GM12892 (cell line): ENCODE measurements around a stretch of chr17.

DNA sequence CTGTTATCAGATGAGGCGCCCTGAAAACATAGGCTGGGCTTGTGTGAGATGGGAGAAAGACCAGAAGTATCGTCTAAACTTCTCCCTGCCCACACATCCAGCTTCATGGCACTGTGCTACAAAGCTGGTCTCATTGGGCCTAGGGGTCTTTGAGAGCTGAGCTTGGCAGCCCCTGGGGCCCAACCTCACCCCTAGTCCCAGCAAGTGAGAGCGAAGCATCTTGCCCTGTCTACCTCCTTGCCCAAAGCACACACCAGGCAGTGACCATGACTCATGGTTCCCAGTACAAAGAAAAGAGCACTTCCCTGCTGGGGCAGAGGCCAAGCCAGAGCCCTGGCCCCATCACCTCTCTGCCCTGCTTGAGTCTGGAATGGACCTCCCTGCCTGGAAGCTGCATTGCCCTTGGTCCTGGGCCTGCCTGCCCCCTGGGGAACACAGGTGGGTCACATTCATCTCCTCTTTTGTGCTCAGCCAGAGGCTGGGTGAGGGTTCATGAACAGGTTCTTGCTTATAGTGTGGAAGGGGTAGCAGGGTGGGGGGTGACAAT, 1.2 kb downstream of the SLC16A5 start:
- RRBS: no CpG with 5 or more reads among the region's 3 CpGs

DNA sequence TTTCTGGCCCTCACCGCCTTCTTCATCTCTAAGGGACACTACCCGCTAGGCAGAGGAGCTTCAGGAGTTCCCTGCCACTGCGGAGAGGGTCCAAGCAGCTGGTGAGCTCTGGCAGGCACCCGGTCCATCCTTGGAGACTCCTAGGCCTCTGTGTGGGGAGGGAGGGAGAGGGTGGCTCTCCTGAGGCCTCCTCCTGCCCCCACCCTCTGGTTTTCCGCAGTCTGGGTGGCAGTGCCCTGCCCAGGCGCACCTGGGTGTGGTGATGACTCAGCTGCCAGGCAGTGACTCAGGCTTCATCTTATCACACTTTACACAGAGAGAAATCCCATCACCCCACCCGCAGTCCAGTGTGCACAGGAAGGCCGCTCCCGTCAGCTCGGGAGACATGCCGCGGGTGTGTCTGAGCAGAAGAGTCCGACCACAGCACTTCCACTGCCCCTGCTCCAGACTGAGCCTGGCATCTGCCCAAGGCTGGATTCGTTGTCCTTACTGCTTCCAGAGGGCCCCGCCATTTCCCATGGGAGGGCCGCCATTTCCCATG, 7.3 kb downstream of the NT5C start:
- RRBS: no CpG with 5 or more reads among the region's 16 CpGs

DNA sequence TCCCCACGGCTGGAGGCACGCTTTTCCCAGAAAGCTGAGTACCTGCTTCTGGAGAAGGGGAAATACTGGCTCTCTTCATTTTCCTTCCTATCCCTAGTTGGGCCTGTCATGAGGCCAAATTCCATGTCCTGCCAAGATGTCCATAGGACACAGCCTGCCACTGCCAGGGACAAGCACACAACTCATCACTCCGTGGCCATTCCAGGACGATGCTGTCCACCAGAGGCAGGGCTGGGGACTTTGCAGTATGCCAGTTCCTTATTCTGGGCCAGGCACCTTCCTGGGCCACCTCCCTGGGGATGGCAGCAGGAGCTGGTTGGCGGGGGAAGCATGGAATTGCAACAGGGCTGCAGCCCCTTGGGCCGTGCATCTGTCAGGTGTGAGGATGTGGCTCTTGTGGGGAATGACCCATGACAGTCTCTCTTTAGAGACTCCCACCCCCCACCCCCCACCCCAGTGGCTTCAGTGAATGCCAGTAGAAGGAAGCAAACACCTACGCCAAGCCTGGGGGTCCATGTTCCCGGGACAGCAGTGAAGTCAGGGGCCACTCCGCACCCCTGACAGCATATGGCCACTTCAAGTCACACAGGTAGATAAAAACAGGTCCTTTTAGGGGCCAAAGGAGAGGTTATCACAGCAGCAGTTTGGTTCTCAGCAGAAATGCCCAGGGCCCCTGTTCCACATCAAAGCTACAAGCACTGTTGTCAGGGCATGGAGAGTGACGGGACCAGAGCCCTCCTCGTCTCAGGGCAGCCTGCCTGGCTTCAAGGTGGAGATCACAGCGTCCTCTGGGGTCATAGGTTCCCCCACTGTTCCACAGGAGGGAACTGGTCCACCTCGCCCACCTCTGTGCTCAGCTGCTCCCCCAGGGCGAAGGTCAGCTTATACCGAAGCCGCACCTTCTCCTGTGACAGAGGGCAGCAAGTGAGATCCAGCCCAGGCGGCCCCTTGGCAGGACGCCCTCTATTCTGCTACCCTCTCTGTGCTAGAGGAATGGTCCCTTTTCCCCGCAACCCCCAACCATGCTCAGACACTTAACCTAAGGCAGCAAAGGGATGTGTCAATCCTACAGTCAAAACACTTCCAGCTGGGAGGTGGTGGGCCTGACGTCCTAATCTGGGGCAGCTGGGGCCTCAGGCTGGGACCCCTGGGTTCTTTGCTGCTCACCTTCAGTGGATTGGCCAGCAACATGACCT, 23.5 kb downstream of the GGA3 start:
- RRBS: no CpG with 5 or more reads among the region's 20 CpGs

DNA sequence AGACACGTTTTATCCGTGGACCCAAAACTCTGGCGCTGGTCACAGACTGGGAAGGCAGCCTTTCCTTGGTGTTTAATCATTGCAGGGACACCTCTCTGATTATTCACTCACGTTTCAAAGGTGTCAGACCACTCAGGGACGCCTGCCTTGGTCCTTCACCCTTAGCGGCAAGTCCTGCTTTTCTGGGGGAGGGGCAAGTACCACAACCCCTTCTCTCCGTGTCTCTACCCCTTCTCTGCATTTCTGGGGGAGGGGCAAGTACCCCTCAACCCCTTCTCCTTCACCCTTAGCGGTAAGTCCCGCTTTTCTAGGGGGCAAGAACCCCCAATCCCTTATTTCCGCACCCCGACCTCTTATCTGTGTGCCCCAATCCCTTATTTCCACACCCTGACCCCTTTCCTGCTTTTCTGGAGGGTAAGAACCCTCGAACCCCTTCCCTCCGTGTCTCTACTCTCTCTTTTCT, 8.0 kb downstream of the GGA3 start:
- RRBS: no CpG with 5 or more reads among the region's 13 CpGs

DNA sequence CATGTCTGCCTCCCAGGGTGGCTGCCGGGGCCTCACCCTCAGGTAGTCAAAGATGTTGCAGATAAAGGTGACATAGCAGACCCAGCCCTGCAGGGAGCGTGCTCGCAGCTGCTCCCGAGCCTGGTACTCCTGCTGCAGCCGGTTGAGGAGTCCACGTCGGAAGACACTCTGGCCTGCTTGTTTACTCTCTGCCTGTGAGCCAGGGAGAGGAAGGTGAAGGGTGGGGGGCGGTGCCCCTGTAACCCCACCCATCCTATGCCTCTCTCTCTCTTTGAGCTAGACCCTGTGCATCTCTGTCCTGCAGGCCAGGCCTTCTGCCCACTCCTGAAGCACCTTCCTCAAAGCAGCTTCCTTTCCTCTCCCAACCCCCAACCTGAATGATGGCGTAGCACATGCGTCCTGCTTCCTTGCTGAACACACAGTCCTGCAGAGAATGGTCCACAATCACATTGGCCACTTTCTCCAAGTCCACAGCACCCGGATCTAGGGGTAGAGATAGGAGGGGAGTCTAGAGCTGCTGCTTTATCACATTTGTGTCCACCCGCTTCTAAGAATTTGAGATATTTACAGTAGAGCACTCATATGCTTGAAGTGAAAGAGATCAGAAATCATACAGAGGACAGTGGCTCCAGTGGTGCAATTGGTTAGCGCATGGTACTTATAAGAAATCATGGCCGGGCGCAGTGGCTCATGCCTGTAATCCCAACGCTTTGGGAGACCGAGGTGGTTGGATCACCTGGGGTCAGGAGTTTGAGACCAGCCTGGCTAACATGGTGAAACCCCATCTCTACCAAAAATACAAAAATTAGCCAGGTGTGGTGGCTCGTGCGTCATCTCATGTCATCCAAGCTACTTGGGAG, 3.1 kb downstream of the MIF4GD start:
- RRBS: no CpG with 5 or more reads among the region's 19 CpGs

DNA sequence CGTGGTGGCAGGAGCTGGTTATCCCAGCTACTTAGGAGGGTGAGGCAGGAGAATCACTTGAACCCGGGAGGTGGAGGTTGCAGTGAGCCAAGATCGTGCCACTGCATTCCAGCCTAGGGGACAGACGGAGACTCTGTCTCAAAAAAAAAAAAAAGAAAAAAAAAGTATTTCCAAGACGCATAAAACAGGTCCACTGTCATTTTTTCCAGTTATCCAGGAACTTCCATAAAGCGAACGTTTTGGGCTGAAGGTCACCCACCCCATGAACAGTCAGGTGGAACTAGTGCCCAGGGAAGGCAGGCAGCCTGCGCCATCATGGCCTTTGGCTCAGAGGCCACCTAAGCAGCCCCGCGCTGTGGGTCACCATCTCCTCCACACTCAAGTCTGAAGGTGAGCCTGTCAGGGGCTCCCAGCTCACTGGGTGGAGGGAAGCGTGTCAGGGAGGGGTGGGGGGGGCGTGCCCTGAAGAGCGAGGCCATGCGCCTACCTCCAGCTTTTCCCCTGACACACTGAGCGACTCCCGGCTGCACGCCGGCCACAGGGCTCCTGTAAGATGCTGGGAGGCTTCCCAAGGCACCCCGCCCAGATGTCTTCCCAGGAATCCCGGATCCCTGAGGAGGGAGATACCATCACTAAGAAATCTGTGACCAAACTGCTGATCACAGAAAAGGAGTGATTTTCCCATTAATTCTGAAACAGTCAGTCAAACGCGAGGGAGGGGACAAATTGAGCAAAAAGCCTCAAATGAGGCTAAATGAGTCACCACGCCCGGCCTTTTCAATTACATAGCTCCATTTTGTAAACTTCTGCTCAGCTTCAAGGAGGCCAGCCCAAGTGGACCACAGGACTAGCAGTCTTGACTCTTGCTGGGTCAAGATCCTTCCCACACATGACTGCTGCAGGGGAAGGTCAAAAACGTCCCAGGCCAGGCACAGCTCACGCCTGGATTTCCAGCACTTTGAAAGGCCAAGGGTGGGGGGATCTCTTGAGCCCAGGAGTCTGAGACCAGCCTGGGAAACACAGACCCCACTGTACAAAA, 26.4 kb upstream of the SLC25A19 start:
- RRBS: 2% methylated on average over 3 of the region's 26 CpGs

- RRBS: no CpG with 5 or more reads among the region's 2 CpGs
These were observed 52.2 kb upstream of the SLC25A19 start for GRCh38 chr17:75341453-75341859.

- RRBS: no CpG with 5 or more reads among the region's 11 CpGs
These were observed 23.4 kb upstream of the GRB2 start for GRCh38 chr17:75428755-75429330.

DNA sequence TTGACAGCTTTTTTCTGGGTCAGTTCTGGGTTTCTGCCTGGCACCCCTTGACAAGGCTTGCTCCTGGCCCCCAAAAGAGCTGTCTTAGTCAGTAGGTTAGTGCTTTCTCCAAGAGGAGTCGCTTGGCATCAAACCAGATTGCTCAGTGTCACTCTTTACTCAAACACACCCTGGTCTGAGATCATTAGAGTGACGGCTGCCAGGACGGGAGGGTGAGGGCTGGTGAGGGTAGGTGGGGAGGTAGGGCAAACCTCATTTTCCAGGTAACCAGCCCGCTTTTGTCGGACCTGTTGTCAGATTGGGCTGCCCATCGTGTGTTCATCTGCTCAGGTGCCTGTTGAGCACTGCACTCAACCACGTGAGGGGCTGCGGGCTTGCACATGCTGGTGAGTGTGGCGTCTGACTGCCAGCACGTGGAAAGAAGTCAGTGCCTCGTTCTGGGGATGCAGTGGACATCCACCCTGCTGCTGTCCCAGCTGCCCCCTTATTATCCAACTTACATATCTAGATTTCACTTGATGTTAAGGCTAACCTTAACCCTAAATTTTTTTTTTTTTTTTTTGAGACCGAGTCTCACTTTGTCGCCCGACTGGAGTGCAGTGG, 12.5 kb downstream of the TMEM94 start:
- RRBS: no CpG with 5 or more reads among the region's 14 CpGs

GRCh38 chr17:75485201-75485714, 28.8 kb downstream of the TMEM94 start:
- RRBS: no CpG with 5 or more reads among the region's 11 CpGs

DNA sequence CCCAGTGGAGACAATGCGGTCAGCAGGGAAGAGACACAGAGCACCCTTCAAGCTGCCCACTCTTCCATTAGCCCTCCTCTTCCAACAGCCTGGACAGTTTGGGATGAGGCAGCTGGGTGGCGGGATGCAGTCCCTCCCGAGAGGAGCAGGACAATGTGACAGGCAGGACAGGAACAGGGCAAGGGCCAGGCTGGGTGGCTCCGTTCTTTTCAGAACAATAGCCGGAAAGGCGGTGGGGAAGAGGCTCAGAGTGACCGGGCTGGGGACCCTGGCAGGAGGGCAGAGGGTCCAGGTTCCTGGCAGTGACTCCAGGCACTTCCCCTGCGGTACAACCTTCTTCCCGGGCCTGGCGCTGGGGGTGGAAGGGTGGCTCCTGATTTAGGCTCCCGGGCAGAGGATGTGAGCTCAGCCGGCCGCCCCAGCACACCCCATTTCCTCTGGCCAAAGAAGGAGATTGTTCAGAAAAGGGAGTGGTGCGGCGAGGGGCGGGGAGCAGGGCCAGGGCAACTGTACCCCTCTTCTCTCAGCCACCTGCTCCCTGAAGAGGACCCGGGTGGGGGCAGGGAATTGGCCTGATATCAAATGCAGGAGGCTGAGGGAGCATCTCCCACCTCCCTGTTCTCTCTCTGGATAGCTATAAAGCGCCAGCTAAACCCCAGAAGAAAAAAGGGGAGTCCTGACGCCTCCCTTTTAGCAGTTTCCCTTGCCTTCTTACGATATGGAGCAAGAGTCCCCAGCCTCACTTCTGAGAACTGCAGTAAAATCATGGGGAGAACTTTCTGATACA, 5.4 kb downstream of the CASKIN2 start:
- RRBS: 80% methylated on average over 5 of the region's 20 CpGs

GRCh38 chr17:75601496-75601900, 13.9 kb downstream of the MYO15B start:
- RRBS: no CpG with 5 or more reads among the region's 11 CpGs

GRCh38 chr17:75609969-75611037, 22.7 kb downstream of the MYO15B start:
- RRBS: 12% methylated on average over 4 of the region's 28 CpGs

- RRBS: no CpG with 5 or more reads among the region's 5 CpGs
These were observed 22.2 kb upstream of the SMIM5 start for GRCh38 chr17:75611038-75611473.

DNA sequence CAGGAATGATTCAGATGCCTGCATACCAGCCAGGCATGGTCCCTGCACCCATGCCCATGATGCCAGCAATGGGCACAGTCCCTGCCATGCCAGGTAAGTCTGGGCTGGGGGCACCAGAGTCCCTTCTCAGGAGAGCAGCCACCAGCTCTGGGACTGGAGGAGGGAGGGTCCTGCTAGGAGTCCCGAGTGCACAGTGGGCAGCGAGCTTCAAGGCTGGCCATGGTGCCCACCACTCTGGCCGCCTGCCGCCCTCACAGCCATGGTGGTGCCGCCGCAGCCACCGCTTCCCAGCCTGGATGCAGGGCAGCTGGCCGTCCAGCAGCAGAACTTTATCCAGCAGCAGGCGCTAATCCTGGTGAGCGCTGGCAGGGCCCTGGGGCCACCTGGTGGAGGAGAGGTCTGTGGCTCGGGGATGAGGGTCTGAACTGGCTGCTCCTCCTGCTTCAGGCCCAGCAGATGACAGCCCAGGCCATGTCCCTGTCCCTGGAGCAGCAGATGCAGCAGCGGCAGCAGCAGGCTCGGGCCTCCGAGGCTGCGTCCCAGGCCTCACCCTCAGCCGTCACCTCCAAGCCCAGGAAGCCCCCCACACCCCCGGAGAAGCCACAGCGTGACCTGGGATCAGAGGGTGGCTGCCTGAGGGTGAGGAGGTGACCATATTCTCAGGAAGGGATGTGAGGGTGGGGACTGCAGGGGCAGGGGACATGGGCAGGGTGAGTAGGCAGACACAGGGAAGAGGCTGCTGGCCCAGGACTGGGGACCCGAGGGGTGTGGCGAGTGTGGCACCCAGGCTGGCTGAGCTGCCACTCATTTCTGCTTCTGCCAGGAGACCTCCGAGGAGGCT, 17.8 kb upstream of the SMIM5 start:
- RRBS: no CpG with 5 or more reads among the region's 21 CpGs

DNA sequence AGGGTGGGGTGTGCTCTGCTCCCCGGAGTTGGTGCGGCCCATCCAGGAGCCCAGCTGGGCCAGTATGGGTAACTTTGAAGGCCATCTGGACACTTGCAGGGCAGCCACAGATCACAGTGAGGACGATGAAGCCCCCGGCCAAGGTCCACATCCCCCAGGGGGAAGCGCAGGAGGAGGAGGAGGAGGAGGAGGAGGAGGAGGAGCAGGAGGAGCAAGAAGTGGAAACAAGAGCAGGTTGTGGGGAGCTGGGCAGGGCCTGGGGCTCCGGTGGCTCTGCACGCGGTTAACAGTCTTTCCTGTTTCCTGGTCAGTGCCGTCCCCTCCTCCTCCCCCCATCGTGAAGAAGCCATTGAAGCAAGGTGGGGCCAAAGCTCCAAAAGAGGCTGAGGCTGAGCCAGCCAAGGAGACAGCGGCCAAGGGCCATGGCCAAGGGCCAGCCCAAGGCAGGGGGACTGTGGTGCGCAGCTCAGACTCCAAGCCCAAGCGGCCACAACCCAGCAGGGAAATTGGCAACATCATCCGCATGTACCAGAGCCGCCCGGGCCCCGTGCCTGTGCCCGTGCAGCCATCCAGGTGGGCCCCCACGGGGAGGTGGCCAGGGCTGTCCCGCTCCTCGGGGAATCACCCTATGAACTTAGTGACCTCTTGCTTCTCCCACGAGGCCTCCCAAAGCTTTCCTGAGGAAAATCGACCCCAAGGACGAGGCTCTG, 16.9 kb upstream of the SMIM5 start:
- RRBS: no CpG with 5 or more reads among the region's 24 CpGs

GRCh38 chr17:75692411-75693036, 25.4 kb downstream of the SAP30BP start:
- RRBS: no CpG with 5 or more reads among the region's 6 CpGs

- RRBS: no CpG with 5 or more reads among the region's 19 CpGs
These were observed 26.7 kb upstream of the ITGB4 start for GRCh38 chr17:75694455-75695070.

- RRBS: 83% methylated on average over 3 of the region's 6 CpGs
These were observed 23.3 kb upstream of the ITGB4 start for GRCh38 chr17:75697972-75698343.

- RRBS: no CpG with 5 or more reads among the region's 5 CpGs
These were observed 22.5 kb upstream of the ITGB4 start for GRCh38 chr17:75698750-75699149.